Hair follicular keratinocyte (primary cell): ENCODE data around the gene ZC3H4.

- RAMPAGE, long total RNA: no peak
These were observed 18.0 kb upstream of the NPAS1 start for GRCh38 chr19:47001630-47002139.

- RAMPAGE, long total RNA: no peak
These were observed 17.9 kb downstream of the ZC3H4 start for GRCh38 chr19:47095756-47096068.

DNA sequence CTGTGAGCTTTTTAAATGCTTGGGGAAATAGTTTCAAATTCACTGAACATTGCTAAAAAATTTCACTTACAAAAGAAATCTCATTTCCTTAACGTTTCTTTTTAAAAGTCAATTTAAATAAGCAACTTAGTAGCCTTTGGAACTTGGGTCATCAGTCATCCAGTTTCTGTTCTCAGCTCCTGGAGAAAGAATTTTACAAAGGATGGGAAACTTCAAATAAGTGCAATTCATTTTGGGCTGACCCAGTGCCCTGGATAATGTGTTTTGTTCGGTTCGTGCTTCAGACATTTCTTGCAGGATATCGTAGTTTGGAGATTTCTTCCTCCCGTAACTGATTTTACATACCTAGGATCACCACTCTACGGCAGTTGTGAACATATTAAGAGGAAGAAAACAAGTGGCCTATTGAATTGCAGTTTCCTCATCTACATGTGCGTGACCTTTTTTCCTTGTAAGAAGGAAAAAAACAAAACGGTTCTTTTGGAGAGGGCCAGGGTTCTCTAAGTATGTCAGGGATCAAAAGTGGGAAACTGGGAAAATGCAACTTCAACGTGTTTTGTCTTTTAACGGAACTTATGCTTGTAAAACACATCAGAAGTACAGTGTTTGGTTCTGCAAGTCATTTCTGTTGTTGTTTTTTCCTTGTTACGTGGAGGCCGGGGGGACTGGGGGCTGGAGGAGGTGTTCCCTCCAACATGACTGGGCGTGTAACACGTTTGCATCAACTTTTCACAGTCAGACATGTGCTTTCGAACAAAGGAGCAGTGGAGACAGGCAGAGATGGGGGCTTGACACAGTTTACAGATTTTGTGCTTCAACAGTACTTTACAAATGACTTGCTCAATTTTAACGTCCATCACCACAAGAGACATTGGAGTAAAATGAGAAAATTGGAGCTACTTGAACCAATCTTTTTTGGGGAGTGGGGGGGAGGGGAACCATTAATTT, 4.0 kb downstream of the ZC3H4 start:
- RAMPAGE, long total RNA: no peak

- RAMPAGE, long total RNA: no peak
These were observed 3.1 kb downstream of the ZC3H4 start for GRCh38 chr19:47110416-47110882.

DNA sequence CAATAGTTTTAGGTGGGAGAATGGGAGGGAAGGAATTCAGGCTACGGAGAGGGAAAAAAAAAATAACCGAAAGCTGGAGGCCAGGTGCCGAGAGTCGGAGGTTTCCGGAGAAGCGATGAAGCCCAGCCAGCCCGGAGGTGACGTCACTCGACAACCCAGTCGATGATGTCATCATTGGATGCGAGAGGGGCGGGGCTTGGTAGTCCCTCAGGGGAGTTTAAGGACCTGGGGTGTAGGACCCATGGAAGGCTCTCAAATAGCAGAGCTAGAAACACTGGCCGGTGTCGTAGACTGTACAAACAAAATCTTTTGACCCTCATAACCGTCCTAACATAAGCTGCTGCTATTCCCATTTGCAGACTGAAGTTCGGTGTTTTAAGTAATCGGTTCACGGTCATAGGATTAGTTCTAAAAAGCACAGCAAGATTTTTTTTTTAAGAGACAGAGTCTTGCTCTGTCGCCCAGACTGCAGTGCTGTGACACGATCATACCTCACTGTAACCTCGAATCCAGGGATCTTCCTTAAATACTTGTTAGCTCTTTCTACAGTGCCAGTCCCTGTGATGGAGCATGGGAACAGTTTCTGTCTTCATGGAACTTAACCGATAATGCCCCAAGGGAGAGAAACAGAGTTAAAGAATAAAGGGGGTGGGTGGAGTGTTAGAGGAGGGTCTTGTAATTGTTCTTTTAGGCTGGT, at the start of gene ZC3H4:
ZC3H4 (minus strand) TSS at position 124 of the 697 bp plus-strand sequence.
- RAMPAGE, long total RNA: no peak

- RAMPAGE, long total RNA: no peak
These were observed 46.1 kb downstream of the SAE1 start for GRCh38 chr19:47176408-47177405.

DNA sequence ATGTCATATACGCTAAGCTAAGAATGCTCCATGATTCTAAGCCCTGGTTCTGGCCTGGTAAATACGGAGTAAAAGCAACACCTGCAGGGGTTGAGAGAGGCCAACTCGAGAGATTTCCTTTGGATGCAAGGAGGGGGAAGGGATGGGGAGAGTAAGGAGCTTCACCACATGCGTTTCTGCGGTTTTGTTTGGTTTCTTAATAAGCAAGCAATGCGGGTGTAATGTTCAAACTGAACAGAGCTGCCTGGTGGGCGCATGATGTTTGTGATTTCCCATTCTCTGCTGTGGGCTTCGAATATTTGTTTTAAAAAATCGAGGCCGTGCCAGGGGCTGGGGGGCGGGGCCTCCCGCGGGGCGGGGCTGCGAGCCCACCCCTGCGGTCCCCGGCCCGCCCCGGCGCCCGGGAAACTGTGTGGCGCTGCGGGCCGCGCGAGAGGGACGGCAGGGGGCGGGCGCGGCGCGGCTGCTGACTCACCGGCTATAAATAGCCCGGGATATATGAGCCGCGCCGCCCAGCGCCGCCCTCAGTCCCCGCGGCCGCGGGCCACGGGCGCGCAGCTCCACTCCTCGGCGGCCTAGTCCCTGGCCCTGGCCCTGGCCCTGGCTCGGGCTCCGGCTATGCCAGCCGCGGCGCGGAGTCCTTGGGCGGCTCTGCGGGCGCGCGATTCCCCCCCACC, 5.1 kb downstream of the BBC3 start:
- RAMPAGE, long total RNA: no peak

GRCh38 chr19:47239591-47240023, 8.6 kb upstream of the BBC3 start:
- RAMPAGE, long total RNA: no peak

DNA sequence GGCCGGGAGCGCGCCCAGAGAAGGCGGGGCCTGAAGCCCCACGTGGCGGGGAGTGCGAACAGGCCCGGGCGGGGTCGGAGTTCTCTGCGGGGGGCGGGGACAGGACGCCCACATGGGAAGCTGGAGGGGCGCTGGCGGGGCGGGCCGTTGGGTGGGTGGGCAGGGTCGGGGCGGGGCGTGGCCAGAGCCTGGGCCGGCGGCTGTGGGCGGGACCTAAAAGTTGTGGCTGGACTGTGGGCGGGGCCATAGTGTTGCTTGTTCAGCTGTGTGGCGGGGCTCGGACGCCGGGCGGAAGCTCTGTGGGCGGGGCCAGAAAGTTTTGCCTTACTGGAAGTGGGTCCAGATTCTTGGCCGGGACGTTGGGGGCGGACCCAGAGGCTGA, 292 bp downstream of the CCDC9 start:
- RAMPAGE, long total RNA: no peak

DNA sequence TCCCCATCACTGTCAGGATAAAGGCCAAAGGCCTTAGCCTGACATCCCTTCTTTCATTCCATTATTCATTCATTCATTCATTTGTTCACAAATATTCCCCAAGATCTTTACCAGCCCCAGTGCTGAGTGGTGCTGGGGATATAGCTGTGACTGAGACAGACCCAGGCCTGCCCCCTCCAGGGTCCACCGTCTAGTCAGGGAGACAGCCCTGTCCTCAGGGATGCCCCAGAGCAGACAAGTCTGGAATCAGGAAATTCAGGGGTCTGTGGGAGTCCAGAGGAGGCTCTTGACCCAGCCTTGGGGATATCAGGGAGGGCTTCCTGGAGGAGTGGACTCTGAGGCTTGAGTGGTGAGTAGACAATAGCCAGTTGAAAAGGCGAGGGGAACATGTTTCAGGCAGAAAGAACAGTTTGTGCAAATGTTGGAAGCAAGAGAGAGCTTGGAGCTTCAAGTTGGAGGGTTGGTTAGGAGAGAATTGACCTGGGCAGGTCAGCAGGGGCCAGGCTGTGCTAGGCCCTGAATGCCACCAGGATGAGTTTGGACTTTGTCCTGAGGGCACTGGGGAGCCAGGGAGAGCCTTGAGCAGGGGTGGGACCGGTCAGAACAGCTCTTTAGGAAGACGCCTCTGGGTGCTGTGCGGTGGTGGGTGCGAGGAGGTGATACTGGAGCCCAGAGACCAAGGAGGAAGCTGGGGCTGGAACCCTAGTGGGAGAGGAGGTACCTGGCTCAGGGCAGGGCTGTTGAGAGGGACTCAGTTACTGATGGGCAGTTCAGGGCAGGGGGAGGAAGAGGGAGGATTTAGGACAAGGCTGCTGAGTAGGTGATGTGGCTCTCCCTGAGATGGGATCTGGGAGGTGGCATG, 2.7 kb downstream of the CCDC9 start:
- RAMPAGE, long total RNA: no peak

GRCh38 chr19:47271990-47272635, 2.6 kb upstream of the INAFM1 start:
- RAMPAGE, long total RNA: no peak

- RAMPAGE, long total RNA: no peak
These were observed 4.3 kb downstream of the C5AR1 start for GRCh38 chr19:47313925-47314452.

- RAMPAGE, long total RNA: no peak
These were observed 20.9 kb downstream of the DHX34 start for GRCh38 chr19:47369805-47370589.

DNA sequence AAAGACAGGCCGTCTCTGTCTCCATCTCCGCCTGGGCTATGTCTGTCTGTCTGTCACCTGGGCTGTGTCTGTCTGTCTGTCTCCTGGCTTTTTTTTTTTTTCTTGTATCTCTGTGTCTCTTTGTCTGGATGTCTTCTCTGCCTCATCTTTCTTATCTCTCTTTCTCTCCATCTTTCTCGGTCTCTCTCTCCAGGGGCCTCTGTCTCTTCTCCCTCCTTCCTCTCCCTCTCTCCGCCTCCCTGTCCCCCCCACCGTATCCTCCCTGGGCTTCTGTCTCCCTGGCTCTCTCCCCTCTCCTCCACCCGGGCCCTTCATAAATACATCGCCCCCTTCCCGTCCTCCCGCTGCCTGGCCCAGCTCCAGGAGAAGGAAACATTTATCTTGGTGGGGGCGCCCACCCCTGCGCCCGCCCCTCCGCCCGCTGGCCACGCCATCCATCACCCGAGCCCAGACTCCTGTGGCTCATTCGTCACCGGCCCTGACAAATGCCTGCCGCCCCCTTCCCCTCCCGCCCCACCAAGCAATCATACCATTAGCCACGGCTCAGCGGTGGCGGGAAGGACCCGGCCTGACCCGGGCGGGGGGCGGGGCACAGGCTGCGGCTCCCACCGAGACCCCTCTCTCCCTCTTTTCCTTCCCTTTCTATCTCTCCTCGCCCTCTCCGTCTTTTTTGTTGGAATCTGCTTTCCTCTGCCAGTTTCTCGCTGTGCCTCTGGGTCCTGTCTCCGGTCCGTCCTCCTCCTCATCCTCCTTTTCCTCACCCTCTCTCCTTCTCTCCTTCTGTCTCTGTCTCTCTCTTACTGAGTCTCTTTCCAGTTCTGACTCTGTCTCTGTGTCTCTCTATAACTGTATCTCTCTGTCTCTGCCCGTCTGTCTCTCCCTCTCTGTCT, 2.6 kb upstream of the MEIS3 start:
- RAMPAGE, long total RNA: no peak

- RAMPAGE, long total RNA: no peak
These were observed 10.8 kb upstream of the MEIS3 start for GRCh38 chr19:47429760-47430849.

GRCh38 chr19:47446909-47448048, 24.4 kb downstream of the SLC8A2 start:
- RAMPAGE, long total RNA: no peak

- RAMPAGE, long total RNA: no peak
These were observed 796 bp upstream of the KPTN start for GRCh38 chr19:47484895-47485135.

DNA sequence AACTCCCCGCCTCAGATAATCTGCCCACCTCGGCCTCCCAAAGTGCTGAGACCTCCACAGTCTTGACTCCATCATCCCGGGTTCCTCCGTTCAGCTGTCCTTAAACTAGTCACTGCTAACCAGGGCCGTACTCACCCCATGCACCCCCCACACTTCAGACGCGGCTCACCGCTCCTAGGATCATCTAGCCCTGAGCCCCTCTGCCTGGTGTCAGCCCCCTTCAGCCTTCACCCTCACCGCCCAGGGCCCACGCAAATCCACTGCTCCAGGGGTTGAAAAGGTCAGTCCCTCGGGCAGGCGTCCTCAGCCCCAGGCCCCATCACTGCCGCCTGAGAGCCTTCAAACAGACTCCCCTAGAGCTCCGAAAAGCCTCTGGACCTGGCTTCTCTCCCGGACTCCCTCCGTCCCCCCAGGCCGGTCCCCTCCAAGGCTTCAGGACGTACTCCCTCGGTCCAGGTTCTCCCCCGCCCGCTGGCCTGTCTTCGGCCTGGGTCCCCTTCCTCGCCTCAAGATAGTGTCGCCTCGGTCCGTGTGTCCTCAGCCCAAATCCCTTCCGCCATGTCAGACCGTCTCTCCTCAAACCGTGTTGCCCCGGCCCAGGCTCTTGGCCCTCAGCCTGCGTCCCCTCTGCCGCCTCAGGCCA, 672 bp downstream of the NAPA start:
- RAMPAGE, long total RNA: no peak

GRCh38 chr19:47601422-47601988, 7.4 kb upstream of the BICRA start:
- RAMPAGE, long total RNA: no peak

DNA sequence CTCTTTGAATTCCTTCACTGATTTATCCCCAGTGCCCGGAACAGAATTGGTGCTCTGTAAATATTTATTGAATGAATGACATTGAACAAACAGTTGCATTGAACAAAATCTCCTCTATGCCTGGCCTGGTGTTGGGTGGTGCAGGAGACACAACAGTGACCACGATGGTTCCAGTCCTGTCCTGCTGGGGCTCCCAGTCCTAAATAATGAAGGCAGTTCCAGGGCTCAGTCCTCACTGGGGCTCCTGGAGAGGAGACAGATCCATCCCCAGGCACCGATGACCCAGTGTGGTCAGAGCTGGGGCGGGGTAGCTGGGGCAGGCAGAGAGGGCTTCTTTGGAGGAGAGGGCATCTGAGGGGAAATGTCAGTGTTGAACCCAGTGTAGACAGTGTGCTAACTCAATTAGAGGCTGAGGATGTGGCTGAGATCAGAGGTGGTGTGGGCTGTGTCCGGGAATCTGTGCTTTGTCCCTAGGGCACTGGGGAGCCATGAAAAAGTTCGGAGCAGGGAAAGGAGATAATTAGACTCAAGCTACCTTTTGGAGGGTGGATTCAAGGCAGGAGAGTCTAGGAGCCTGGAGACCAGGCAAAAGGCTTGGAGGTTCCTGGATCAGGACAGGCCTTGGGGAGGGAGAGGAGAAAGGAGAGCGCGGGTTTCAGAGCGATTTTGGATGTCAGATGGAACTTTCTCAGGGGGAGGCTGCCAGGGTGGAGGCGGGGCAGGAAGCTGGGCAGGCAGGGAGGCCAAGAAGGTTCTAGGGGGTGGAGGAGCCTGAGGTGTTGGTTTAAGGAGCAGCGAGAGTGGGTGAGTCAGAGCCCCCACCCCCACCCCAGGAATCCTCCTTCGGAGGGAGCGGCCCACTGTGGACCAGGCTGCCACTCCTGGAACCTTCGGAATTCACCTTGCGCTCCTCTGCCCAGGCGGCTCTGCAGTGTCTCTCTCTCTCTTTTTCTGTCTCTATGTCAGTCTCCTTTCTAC, 15.9 kb downstream of the EHD2 start:
- RAMPAGE, long total RNA: no peak